Placental pericyte (primary cell): ENCODE measurements around the genes SCYL1 and LTBP3.

- CAGE, long polyA plus RNA, result no peak
Observed at GRCh38 chr11:65120534-65121292, 1.2 kb downstream of the FAU start.

- CAGE, long polyA plus RNA, result no peak
Observed at GRCh38 chr11:65126363-65127185, 4.5 kb downstream of the MRPL49 start.

- CAGE, long polyA plus RNA, result no peak
Observed at GRCh38 chr11:65210903-65211942, 29.5 kb downstream of the CAPN1 start.

GRCh38 chr11:65225288-65226212 lies 36.2 kb upstream of the POLA2 start:
- CAGE, long polyA plus RNA, result no peak

- CAGE, long polyA plus RNA, result no peak
Observed at GRCh38 chr11:65354932-65355879, 655 bp downstream of the TIGD3 start.

DNA sequence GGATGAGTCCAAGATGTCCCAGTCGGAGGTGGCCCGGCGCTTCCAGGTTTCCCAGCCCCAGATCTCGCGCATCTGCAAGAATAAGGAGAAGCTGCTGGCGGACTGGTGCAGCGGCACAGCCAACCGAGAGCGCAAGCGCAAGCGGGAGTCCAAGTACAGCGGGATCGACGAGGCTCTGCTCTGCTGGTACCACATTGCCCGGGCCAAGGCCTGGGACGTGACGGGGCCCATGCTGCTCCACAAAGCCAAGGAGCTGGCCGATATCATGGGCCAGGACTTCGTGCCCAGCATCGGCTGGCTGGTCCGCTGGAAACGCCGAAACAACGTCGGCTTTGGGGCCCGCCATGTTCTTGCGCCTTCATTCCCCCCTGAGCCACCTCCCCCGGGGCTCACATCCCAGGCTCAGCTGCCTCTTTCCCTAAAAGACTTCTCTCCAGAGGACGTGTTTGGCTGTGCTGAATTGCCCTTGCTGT lies 1.4 kb downstream of the TIGD3 start:
- CAGE, long polyA plus RNA, result no peak

DNA sequence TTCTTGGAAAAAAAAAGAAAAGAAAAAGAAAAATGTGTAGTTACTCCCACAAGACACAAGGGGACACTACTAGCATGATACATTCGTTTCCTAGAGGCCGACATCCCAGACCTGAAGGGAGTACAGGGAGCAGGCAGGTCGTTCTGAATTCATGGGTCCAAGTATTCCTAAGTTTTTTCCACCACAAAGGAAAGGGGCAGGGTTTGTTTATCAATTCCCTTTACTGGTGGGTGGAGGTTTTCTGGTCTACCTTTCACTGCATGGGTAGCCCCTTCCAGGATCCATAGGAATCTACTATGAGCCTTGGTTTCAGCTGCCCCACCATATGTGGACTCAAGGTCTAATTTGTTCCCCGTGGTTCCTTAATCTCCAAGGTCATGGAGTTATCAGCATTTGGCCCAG lies 11.8 kb downstream of the TIGD3 start:
- CAGE, long polyA plus RNA, result no peak

GRCh38 chr11:65370847-65371614 lies 11.4 kb downstream of the SLC25A45 start:
- CAGE, long polyA plus RNA, result no peak

DNA sequence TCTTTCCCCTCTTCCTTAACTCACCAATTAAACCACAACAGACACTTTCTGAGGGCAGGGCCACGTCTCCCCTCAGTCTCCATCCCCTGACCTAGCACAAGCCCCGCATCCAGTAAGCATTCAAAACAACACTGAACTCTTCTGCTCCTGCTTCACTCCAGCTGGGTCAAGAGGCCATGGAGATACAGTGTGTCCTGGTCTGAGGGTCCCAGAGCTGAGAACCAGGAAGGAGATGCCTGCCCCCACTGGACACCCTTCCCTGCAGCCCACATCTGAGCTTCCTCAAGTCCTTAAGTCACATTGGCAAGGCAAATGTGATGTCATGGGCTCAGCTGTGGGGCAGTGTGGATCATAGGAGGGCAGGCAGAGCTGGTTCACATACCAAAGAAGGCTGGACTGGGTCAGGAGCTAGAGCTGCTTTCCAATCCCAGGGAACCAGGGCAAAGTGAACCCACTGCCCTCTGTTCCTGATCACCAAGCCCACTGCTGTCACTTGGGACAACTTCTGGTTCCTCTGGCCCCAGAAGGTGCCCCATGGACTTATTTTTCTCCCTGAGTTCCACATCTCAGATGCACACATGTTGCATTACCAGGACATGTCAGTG lies 1.3 kb upstream of the FRMD8 start:
- CAGE, long polyA plus RNA, result no peak

GRCh38 chr11:65411038-65411779 lies 24.8 kb downstream of the FRMD8 start:
- CAGE, long polyA plus RNA, result no peak

DNA sequence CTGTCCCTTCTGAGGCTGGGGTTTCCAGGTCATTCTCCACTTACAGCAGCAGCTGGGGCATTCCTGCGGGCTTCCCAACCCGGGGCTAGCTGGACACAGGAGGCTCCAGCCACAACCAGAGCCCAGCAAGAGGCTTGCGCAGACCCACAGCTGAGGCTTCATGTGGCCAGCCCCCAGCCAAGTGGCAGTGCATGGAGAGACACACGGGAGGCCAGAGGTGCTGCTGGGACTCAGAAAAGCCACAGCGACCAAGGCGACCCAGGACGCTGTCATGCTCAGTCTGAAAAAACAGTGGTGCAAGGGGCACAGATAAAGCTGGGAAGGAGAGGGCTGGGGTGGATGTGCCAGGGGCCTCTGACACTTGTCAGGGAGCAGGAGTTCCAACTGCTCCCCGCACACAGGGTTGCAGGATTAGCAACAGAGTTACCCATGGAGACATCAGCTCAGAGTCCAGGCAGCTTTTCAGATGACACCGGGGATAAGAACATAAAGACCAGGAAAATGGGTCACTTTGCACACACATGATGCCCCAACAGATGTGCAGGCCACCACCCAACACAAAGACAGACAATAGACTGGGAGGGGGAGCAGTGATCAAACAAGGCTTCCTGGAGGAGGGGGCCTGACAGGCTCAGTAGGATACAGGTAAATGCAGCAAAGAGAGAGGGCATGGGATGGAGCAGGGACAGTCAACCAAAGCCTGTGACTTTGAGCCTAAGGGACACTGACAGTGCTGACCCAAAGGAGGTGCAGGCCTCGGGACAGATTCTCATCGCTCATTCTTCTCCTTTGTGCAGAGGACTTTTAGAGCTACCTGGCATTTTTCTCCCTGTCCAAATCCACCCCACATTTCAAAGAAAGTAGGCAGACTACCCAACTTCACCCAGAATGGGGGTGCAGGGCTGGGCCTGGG lies 29.3 kb downstream of the FRMD8 start:
- CAGE, long polyA plus RNA, result no peak

DNA sequence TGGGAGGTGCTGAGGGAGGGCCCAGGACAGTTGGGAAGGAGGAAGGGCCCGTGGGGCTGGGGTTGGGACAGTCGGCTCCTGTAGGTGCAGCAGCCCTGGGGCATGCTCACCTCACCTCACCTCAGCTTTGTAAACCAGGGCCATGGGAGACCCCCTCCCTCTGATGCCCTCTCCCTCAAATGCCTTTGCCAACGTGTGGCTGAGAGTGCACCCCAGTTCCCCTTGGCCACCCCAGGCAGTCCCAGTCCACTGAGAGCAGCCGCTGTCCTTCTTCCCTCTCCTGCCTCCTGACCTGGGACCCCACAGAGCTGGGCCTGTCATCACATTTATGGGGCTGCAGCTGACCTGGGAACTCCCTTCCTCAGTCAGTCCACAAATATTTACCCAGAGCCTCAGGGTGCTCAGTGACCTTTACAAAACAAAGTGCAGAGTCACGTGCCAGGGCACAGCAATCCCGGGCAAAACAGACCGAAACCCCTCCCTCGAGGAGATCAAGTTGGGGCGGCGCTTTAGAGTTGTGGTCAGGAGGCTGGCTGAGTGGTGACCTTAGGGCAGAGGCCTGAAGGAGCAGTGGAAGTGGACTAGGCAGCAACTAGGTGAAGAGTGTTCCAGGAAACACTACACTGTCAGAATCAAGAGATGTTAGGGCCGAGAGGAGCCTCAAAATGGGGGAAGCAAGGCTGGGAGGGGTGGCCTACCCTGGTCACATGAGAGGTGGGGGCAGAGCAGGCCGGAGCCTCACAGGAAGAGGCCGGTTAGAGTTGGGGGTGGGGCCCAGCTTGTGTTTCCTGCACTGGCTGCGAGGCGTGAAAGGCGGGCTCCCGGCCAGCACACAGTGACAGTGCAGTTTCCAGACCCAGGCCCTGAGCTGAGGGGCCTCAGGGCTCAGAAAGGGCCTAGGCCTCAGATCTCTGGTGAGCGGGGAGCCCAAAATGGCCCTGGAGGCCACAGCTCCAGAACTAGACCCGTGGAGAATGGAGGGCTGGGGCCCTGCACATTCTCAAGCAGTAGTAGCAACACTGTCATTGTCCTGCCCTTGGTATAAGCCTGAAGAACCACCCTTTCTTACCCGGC lies 32.3 kb downstream of the FRMD8 start:
- CAGE, long polyA plus RNA, result no peak

DNA sequence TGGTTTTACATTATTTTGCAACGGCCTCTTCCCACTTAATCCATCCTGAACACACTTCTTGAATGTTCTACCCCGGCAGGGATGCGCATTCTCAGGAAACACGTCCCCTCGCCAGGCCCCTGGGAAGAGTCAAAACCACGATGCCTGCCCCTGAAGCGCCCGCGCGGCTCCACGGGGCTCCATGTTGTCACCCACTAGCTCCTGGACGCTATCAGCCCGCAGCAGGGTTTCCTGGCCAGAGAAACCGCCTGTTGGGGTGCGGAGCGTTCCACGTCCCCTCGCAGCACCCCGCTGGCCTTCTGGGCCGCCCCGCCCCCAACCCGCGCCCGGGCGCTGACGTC lies 35.5 kb downstream of the FRMD8 start:
- CAGE, long polyA plus RNA, result no peak

DNA sequence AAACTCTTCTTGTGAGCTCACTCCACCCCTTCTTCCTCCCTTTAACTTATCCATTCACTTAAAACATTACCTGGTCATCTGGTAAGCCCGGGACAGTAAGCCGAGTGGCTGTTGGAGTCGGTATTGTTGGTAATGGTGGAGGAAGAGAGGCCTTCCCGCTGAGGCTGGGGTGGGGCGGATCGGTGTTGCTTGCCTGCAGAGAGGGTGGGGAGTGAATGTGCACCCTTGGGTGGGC lies 37.1 kb downstream of the FRMD8 start:
- CAGE, long polyA plus RNA, result no peak

DNA sequence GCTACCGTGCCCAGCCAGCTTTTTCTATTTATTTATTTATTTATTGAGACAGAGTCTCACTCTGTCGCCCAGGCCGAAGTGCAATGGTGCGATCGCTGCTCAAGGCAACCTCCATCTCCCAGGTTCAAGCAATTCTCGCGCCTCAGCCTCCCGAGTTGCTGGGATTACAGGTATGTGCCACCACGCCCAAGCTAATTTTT lies 63.4 kb downstream of the FRMD8 start:
- CAGE, long polyA plus RNA, result no peak

DNA sequence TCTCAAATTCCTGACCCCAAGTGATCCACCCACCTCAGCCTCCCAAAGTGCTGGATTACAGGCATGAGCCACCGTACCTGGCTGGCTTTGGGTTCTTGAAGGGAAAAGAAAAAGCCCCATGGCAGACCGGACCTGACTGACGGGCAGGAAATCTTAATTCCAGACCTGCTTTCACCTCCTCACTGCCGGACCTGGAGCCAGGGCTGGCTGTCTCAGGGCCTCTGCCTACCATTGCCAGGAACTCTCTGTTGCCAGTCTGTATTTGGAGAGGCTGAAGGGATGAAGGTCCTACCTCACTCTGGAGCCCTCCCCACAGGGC lies 53.7 kb upstream of the SCYL1 start:
- CAGE, long polyA plus RNA, result no peak

DNA sequence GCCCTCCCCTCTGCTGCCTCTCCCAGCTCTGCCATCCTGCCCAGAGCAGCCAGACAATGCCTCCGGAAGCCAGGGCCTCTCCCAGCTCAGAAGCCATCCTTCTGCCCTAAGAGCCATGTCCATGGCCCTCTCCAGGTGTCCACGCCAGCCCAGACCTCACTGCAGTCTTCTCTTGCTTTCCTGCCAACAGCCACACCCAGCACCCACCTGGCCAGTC lies 34.5 kb upstream of the SCYL1 start:
- CAGE, long polyA plus RNA, result no peak

GRCh38 chr11:65506454-65506980 lies 18.4 kb upstream of the SCYL1 start:
- CAGE, long polyA plus RNA, result no peak

GRCh38 chr11:65524714-65525263 lies at the start of gene SCYL1:
Gene SCYL1 (plus strand): TSS chr11:65525083.
- CAGE, long polyA plus RNA, result no peak

GRCh38 chr11:65558056-65558822 lies at the start of gene LTBP3:
Gene LTBP3 (minus strand): TSS chr11:65558359.
- CAGE, long polyA plus RNA, result no peak